Body of pancreas (tissue), 2 donors: ENCODE results near the genes VASH2 and PROX1.

DNA sequence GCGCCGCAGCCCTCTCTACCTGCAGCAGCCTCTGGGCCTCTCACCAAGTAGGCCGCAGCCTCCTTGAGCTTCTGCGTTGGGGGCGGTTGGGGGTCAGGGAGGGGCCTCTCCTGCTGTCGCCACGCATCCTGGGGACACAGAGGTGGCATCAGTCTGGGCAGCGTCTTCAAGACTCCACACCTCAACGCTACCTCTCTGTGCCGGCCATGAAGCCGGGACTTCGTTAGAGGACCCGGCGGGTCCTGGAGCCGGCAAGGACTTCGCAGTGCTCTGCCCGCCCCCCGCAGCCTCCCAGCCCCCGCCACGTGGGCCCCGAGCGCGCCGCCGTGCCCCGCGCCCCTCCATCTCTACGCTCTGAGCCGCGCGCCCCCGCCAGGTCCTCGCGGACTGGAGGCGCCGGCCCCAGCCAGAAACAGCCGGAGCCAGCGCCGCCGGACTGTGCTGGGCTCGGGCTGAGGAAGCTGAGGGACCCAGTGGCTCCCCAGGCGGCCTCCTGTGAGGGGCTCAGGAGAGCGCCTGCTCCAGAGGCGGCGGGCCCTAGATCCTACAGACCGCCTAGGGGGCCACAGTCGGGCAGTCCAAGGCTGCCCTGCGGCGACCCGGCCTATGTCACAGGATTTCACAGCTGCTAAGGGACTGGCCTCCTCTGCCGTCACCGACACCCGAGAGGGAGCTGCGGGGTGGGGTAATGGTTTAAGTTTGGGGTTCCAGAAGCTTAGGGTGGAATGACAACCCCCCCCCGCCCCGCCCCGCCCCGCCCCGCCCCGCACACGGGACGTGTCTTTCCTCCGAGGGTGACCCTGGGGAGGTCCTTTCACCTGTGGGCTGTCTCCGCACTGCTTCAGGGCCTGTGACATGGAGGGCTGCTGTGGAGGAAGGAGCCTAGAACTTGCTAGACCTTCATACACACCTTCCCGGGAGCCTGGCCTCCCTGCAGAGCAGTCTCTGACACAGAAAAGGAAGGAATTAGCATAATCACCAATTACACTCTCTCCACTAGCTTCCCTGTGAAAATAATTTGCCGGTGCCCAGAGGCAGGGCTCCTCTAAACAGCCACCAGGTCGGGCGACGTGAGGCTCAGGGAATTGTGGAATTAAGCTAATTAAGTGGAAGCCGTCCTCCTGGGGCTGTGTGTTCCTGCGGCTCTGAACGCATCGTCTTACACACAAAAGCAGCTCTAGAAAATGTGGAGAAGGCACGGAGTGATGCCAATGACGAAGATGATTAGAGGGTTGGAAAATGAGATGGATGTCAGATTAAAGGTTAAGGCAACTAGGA is 82.2 kb downstream of the NENF start:
- PRO-cap, result no peak
- RAMPAGE, long total RNA, 2 experiments, result no peak in any of the 2 experiments

DNA sequence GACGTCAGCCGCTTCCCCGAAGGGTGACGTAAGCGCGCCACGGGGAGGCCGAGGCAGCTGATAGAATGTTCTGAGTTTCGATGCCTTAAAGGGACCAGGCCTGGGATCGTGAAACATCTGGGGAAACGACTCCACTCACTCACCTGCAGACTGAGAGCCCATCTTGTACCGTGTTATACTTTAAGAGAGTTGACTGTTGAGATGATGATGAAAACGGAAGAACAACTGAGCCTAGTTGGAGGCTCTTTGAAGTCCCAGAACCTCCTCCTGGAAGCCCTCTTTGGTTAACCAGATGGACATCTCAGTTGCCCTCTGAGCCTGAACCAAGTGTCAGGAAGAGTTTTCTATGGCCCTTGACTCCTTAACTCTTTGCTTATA is 49.5 kb upstream of the ATF3 start:
- PRO-cap, result bidirectional peak, plus-strand start at position 88 of the sequence, minus-strand start outside the sequence
- RAMPAGE, long total RNA, 2 experiments, result no peak in any of the 2 experiments

GRCh38 chr1:212567683-212568100 is 40.9 kb upstream of the ATF3 start:
- PRO-cap, result no peak
- RAMPAGE, long total RNA, 2 experiments, result no peak in any of the 2 experiments

GRCh38 chr1:212617456-212617899 is 6.8 kb upstream of the GARIN4 start:
- PRO-cap, result no peak
- RAMPAGE, long total RNA, 2 experiments, result no peak in any of the 2 experiments

- PRO-cap, result no peak
- RAMPAGE, long total RNA, 2 experiments, result no peak in any of the 2 experiments
These were observed 2.9 kb downstream of the TATDN3 start for GRCh38 chr1:212794407-212795207.

- PRO-cap, result no peak
- RAMPAGE, long total RNA, 2 experiments, result no peak in any of the 2 experiments
These were observed 36.2 kb upstream of the VASH2 start for GRCh38 chr1:212914156-212914455.

GRCh38 chr1:212916459-212917482 is 33.6 kb upstream of the VASH2 start:
- PRO-cap, result no peak
- RAMPAGE, long total RNA, 2 experiments, result no peak in any of the 2 experiments

GRCh38 chr1:212950195-212951142 is at the start of gene VASH2:
Gene VASH2, plus strand, starts transcription at chr1:212950541.
- PRO-cap, result unidirectional peak, plus-strand start at chr1:212950604
- RAMPAGE, long total RNA, 2 experiments, result no peak in any of the 2 experiments

DNA sequence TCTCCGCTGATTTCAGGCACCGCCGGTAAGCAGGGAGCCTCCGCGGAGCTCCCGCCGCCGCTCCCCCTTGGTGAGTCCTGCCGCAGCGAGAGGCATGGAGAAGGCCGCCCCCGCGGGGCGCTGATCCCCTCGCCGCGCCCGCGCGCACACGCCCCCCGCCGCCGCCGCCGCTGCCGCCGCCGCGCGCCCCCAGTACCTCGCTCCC is 884 bp downstream of the VASH2 start:
- PRO-cap, result no peak
- RAMPAGE, long total RNA, 2 experiments, result no peak in any of the 2 experiments

- PRO-cap, result no peak
- RAMPAGE, long total RNA, 2 experiments, result start-site peak on the minus strand in 1 of 2 experiments, at chr1:213005884-213005949 at its widest, 11 reads per replicate
These were observed 10.0 kb downstream of the ANGEL2 start for GRCh38 chr1:213005531-213006176.

- PRO-cap, result no peak
- RAMPAGE, long total RNA, 2 experiments, result no peak in any of the 2 experiments
These were observed 321.1 kb downstream of the RPS6KC1 start for GRCh38 chr1:213372069-213372622.

DNA sequence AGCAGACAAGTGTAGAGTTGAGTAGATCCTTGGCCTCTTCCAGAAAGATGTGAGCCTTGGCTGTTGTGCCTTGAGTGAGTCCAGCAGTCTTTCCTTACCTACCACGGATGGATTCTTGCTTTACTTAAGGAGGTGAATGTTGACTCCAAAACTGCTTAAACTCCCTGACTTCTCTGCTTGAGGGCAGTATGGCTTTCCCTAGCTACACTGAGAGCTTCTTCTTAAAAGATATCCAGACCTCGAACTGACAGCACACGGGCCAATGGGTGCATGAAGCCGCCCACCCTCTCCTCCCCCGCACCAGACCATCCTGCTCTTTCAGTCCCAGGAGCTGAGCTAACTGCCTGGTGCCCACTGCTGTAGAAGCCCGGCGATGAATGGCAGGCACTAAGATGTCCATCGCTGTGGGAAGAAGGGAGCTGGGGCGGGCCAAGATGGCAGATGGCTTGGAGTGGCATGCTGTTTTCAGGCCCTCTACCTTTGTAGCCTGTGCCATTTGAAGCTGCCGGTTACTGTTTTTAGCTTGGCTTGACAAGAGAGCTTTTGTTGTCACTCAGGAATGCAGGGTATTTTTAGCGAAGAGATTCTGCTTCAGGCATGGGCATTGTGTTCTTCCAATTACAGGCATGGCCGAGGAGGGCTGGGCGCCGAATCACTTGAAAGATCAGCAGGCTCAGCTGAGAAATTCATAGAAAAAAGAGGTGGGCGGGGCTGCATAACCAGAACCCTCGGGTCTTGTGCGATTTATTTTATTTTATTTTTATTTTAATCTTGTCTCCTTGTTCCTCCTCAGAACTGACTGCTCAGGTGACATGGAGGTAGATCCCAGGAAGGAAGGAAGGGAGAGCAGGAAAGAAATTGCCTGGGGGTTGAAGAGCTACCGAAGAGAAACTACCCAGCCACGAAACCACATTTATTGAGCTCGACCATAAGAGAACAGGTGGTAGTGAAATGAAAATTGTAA is 348.6 kb downstream of the RPS6KC1 start:
- PRO-cap, result no peak
- RAMPAGE, long total RNA, 2 experiments, result no peak in any of the 2 experiments

GRCh38 chr1:213596851-213597240 is 390.9 kb upstream of the PROX1 start:
- PRO-cap, result unidirectional peak, plus-strand start at chr1:213597042
- RAMPAGE, long total RNA, 2 experiments, result no peak in any of the 2 experiments

DNA sequence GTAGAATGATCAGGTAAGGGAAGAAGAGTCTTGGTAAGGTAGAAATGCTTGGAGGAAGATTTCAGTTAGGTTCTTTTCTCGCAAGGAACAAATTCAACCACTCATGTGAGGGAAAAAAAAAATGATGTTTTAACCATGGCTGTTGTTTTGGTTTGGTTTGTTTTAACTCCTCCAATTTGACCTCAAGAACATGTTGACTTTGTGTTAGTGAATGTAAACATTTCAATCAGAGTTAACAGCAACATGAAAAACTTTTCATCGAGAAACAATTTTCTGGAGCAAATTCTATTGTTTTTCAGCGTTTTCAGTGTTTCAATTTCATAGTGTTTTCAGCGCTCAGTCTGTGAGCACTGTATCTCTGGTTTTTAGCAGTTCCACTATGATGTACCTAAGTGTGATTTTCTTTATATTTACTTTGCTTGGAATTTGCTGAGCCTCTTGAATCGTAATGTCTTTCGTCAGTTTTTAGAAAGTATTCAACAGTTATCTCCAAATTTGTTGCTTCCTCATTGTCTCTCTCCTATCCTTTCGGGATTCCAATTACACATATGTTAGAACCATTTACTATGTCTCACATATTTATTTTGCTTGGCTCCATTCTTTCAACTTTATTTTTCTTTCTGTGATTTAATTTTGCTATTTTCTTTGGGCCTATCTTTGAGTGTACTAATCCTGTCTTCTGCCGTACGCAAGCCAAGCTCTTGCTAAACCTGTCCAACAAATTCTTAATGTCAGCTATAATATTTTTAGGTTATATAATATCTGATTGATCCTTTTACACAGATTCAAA is 48.8 kb upstream of the PROX1 start:
- PRO-cap, result no peak
- RAMPAGE, long total RNA, 2 experiments, result no peak in any of the 2 experiments

GRCh38 chr1:213981208-213981746 is 6.5 kb upstream of the PROX1 start:
- PRO-cap, result no peak
- RAMPAGE, long total RNA, 2 experiments, result no peak in any of the 2 experiments

GRCh38 chr1:213987913-213988585 is at the start of gene PROX1:
Gene PROX1, plus strand, starts transcription at chr1:213987973.
- PRO-cap, result bidirectional peak, plus-strand start at chr1:213988021, minus-strand start at chr1:213987776; bidirectional peak, plus-strand start at chr1:213988286, minus-strand start at chr1:213988083
- RAMPAGE, long total RNA, 2 experiments, result start-site peak on the plus strand in 2 of 2 experiments, at chr1:213988218-213988461 at its widest, 5 to 18 reads per replicate; start-site peak on the minus strand in 1 of 2 experiments, at chr1:213988124-213988520 at its widest, 6 reads per replicate

DNA sequence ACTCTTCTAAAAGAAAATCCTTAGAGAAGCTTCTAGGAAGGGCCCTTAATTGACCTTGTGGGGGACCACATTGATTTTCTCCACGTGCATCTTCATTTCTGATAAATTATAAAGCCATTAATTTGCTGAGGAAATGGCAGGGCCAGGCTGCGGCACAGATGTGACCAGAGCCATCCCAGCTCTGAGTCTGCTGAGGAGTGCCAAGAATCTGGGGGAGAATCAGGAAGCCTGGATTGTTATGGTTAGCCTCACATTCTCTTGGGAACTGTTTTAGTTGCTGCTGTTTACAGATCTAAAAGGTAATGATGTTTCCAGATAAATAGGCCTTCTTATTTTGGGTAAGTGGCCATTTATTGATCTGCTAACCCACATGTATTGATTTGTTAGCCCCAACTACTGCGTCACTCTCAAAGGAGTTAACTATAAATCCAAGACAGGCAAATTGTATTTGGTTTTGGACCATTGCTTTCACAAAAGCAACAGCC is 16.3 kb downstream of the PROX1 start:
- PRO-cap, result no peak
- RAMPAGE, long total RNA, 2 experiments, result no peak in any of the 2 experiments

- PRO-cap, result no peak
- RAMPAGE, long total RNA, 2 experiments, result no peak in any of the 2 experiments
These were observed 27.0 kb downstream of the PROX1 start for GRCh38 chr1:214014718-214015203.

DNA sequence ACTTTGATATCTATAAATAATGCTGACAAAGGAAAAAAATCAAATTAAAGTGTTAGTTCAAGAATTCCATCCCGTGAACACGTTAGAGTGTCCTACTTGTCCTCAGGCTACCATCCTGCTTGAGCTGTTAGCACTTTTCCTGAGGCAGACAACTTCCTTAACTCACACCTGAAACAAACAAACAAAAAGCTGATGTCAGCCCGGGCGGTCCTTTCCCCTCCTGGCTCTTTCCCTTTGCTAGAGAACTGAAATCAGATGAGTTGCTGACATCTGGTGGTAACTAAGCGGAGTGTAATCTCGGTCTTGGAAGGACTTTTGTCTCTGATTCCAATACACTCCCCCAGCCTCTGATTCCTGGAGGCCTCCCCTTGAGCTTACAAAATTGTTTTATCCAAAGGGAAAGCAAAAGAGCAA is 135.3 kb downstream of the PROX1 start:
- PRO-cap, result no peak
- RAMPAGE, long total RNA, 2 experiments, result no peak in any of the 2 experiments

DNA sequence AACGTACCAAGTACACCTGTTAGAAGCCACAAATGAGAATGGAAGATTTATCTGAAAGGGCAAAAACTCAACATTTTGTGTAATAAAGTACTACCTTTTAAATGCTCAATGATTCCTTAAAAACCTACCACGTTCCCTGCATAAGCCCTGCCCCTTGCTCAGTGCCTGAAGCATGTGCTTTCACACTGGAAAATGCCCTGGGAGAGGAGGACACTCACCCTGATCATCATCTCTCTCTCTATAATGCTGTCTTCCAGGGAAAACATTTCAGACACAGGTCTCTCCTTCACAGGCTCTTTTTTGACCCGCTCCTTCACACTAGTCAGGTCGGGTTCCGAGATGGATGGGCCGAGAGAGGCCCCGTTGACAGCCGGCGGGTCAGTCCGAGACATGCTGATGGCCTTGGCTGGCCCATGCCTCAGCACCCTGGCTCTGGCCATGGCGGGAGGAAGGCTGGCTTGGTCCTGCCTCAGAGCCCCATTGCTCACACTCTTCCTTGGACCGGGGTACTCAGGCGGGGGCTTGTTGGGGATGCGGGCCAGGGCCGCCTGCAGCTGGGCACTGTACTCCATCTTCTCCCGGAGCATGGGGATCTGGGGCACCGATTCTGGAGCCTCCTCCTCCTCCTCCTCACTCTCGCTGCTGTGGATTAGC is 102.3 kb downstream of the SMYD2 start:
- PRO-cap, result no peak
- RAMPAGE, long total RNA, 2 experiments, result start-site peak on the minus strand in 1 of 2 experiments, centred at position 417 of the sequence, 6 reads per replicate